OVCAR3 (cell line): Measurements from ENCODE around the genes TXNDC8 and ZNF483.

- RRBS: 4% methylated on average over 8 of the region's 45 CpGs
Measured at GRCh38 chr9:110254998-110255793, 1.1 kb downstream of the TXN start.

- RRBS: no CpG with 5 or more reads among the region's 1 CpG
Measured at GRCh38 chr9:110337764-110338187, at the start of gene TXNDC8. TXNDC8 (minus strand) TSS chr9:110337863.

GRCh38 chr9:110440143-110440796, 102.6 kb upstream of the TXNDC8 start:
- RRBS: no CpG with 5 or more reads among the region's 5 CpGs

DNA sequence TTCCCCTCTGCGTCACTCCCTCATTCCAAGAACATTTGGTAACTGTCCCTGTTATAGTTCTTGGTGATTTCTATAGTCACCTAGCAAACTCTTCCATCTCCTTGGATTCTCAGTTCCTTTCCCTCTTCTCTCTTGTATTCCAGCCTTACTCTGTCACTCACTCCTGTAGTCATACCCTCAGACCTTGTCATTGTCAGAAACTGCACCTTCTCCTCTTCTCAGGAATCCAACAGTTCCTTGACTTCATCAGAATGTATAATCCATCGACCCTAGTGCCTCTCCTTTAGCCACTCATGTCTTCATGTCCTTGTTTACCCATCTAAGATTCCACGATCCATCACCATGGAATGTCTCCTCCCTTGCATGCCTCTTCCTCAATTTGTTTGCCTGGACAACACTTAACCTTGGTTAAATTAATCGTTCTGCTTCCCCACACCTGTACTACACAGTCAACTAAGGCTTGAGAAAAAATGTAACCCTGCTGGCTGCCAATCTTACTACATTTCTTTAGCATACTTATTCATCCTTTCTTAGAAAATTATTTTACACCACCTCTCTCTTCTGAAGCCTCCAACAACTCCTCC, 102.5 kb downstream of the SVEP1 start:
- RRBS: no CpG with 5 or more reads among the region's 4 CpGs

DNA sequence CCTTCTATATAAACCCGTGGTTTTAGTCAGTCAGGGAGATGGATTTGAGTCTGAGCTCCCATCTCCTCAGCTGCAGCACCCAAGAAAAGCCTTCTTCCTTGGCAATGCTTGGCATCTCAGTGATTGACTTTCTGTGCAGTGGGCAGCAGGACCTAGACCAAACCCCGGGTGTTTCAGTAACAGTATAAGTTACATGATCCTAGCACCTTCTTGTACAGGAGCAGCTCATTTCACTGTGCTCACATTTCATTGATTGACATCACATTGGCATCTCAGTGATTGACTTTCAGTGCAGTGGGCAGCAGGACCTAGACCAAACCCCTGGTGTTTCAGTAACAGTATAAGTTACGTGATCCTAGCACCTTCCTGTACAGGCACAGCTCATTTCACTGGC, 129.1 kb downstream of the LPAR1 start:
- RRBS: no CpG with 5 or more reads among the region's 3 CpGs

DNA sequence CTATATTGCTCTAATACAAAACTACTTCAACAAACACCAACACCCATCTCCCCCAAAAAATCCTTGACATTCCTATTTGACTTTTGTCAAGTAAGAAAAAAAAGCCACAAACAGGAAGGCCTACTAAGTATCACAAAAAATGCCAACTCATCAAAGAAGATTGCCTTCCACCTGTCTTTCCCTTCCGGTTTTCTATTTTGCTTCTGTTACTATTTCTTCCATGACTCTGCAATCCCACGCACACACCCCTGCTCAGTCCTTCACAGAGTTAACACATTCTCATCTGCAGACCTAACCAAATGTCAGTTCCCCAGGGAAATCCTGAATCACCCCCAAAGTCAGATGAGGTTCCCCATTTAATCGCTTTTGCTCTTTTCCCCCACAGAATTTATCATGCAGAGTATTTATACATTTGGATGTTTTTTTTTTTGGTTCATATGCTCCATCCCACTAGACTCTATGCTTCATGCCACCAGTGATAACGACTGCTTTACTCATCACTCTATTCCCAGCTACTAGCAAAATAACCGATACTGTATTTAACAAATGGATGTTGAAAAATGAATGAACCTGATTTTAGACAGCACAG, 15.1 kb downstream of the LPAR1 start:
- RRBS: no CpG with 5 or more reads among the region's 5 CpGs

DNA sequence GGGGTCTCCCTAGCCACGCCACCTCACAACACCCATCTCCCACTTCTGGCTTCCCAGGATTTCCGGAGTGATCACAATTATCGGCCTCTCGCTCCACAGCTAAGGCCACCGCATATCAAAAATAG, 990 bp upstream of the LPAR1 start:
- RRBS: no CpG with 5 or more reads among the region's 5 CpGs

DNA sequence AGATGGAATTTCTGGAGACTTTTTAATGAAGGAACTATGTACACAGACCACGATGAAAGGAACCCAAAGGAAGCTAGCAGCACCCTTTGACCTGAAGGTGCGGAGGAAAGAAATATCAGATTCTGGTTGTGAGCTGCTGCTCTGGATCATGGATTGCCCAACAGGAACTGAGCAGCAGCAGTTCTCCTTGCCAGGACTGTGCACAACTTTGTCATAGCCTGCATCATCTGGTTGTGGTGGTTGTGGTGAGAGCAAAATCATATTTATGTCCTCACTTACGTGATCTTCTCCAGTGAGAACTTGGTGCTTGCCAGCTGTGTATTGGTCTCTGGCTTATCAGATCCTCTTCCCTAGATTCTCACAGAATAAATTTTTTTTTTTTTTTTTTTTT, 70.7 kb upstream of the LPAR1 start:
- RRBS: no CpG with 5 or more reads among the region's 3 CpGs

- RRBS: no CpG with 5 or more reads among the region's 11 CpGs
Measured at GRCh38 chr9:111414355-111414713, 69.8 kb downstream of the ECPAS start.

DNA sequence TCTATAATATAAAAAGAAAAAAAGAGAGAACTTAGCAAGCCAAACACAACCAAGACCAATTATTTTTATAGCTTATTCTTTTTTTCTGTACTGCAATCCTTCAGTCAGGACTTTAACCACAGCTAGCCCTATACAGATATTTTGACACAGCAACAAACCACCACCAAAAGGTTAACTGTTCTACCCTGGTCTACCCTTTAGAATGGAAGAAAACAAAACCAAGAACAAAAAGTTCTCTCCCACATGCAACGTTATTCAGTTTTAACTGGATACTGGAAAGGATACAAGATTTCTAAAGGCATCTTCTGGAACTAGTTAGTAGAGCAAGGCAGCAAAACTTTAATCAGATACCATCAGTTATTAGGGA, 32.6 kb downstream of the ECPAS start:
- RRBS: no CpG with 5 or more reads among the region's 1 CpG

GRCh38 chr9:111462906-111463614, 21.1 kb downstream of the ECPAS start:
- RRBS: no CpG with 5 or more reads among the region's 3 CpGs

DNA sequence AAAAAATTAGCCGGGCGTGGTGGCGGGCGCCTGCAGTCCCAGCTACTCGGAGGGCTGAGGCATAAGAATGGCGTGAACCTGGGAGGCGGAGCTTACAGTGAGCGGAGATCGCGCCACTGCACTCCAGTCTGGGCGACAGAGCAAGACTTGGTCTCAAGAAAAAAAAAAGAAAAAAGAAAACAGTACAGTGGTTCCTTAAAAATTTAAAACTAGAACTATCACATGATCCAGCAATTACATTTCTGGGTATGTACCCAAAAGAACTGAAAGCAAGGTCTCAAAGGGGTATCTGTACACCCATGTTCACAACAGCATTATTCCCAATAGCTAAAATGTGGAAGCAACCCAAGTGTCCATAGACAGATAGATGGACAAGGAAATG, 2.8 kb downstream of the ECPAS start:
- RRBS: no CpG with 5 or more reads among the region's 11 CpGs

DNA sequence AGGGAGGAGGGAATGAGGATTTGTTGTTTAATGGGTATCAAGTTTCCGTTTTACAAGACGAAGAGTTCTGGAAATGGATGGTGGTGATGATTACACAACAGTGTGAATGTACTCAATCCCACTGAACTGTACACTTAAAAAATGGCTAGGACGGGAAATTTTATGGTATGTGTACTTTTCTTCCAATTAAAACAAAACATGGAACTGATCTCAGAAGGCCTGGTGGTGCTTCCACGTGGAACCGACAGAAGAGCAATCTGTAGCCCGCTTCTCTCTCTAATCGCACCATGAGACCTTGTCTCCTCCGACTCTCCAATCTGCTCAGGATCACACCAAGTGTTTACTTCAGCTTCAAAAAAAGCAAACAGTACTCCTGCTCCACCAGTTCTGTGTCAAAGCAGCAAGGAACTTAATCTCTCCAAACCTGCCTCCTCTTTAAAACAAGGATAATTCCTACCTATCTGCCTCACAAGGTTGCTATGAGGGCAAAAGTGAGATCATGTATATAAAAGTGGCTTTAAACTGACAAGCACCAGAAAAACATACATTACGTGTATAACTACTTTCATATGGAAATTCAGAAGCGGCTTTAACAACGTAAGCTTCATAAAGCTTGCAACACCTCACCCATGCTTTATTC, 2.1 kb downstream of the ECPAS start:
- RRBS: no CpG with 5 or more reads among the region's 11 CpGs

DNA sequence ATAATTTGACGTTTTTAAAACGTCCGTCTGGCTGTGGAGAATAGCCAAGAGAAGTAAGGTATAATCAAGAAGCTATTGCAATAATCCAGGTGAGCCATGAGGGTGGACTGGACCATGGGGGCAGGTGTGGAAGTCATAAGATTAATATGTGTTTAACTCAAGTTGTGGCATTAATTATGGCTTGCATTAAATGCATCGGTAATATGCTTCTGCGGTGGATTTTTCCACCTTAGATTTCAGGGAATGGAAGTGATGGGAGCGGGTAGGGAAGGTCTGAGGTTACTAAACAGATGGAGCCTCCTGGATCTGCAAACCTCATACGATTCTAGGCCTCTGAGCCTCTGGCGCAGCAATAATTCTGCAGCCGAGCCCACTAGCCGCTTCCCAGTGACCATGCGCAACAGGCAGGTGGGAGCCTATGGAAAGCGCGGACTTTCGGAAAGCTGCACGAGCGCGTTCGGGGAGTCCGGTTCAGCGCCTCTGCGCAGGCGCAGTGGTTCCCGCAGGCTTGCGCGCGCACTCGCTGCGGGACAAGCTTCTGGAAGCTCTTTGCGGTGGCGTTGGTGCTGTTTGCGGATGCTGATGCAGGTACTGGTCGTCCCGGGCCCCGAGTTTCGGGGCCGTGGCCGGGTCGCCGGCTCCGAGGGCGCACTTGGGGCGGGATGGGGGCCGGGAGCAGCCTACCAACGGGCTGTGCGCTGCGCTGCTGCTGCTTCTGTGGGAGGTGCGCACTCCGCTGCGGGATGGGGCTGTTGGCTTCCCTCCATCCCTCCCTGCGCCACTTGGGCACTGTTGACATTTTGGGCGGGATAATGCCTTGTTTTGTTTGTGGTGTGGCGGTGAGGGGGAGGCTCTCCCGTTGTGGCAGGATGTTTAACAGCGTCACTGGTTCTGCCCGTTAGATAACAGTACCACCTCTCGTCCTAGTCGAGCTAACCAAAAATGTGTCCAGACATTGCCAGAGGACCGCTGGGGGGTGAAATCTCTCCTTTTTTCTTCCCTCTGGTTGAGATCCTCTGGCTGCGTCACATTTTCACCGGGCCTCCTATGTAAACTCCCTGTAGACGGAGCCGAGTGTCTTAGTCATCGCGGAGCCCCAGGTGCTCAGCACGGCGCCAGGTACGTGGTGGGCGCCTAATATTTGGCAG, at the start of gene ZNF483:
Gene ZNF483 (plus strand): TSS at position 505 of the 1,148 bp plus-strand sequence.
- RRBS: 5% methylated on average over 11 of the region's 68 CpGs

DNA sequence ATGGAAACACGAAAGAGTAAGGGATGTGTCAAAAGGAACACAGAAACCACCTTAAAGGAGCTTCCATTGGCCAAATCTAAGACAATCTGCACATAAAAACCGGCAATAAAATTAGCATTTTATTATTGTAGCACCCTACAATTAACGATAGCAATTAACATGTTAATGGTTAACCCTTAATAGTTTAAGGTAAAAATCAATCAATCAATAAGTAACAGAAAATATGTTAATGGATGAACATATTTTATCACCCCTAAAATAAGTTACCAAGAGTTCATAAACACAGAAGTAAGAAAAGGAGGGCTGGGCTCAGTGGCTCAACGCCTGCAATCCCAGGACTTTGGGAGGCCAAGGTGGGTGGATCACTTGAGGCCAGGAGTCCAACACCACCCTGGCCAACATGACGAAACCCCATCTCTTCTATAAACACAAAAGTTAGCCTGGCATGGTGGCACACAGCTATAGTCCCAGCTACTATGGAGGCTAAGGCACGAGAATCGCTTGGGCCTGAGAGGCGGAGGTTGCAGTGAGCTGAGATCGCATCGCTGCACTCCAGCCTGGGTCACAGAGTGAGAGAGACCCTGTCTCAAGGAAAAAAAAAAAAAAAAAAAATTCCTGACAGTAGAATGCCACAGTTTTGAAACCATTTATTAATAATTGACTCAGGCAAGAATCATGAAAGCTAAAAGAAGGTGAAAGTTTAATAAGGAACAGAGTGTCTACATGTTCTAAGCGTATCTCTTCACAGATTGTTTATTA, 5.5 kb upstream of the PTGR1 start:
- RRBS: no CpG with 5 or more reads among the region's 11 CpGs

DNA sequence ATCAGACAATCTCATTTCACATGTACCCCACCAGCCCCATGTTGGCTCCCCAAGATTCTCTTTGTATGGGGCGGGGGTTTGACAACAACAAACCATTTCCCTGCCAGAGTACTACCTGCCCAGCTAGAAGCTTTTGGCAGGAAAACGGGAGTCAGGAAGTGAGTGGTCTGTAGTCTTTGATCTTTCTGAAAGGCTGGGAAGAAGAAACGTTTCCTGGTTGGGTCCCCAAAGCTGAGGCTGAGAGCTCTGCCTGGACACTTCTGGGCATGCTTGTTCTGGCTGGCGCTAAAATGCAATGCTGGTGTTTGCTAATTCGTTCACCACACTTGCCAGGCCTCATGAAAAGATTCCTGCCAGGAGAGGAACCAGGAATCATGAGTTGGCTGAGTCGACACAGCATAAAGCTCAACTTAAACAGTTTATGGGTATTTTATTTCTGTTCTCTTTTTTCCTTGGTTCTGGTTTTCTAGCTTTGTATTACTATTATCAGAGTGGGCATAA, 10.6 kb upstream of the PTGR1 start:
- RRBS: no CpG with 5 or more reads among the region's 6 CpGs

DNA sequence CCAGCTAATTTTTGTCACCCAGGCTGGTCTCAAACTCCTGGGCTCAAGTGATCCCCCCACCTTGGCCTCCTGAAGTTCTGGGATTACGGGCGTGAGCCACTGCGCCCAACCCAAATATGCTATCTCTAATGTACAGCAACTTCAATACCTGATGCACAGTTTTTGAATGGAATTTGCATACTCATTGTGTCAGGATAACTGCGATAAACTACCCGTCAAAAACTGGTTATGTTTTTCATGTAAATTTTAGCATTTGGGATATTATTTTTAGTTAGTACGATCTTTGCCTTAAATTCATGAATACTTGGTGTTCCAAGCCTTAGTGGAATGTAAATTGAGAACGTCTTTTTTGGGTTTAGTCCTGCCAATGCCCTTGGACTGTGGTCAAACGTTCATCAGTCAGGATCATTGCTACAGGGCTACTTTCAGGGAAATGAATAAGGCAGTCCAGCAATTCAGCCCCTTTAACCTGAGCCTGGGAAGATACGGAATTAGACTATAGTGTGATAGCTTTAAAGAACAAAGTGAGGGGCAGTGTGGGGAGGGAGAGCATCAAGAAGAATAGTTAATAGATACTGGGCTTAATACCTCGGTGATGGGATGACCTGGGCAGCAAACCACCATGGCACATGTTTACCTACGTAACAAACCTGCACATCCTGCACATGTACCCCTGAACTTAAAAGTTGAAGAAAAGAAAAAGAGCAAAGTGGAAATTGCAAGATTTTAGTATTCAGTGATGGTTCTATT, 4.6 kb downstream of the UGCG start:
- RRBS: no CpG with 5 or more reads among the region's 11 CpGs

- RRBS: no CpG with 5 or more reads among the region's 2 CpGs
Measured at GRCh38 chr9:111998194-111998491, 101.5 kb downstream of the UGCG start.

DNA sequence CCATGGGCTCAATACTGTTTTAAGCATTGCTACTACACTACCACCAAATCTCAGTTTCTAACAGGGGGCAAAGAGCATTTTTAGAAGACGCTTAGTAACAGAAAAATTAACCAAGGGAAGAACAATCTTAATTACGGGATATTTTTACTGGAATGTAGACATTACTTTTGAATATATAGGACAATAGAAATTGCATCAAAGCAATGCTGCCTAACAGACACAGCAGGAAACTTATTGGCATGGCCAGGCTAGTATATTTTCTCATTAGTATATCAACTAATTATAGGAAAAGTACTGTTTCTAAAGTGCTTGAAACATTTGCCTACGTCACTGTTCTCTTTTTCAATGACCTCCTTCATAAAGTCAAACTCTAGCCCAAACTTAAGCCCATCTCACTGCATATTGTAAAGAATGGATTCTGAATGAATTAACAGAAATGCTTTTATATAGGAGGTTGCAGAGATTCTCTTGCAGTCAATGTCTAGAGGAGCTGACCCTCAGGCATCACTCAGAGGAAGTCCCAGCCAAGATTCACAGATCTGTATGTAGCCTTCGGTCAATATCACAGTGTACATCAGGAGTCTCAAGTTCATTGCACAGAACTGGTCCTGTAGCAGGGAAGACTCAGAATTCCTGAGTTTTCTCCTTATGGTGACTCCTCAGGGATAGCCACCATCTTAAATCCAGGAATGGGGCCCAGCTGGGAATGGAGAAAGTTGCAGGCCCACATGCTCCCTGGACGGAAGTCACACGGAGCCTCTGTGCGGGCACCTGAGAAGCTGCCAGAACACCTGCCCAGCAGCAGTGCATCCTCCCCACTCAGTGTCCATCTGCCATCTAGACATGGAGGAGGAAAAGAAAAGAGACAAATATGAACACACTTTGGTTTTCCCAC, 134.2 kb downstream of the SUSD1 start:
- RRBS: no CpG with 5 or more reads among the region's 7 CpGs